PC-3 (cell line): ENCODE measurements around the gene TTC22.

GRCh38 chr1:54408278-54408600 is 139.8 kb upstream of the ACOT11 start:
- RAMPAGE, long total RNA = no peak

DNA sequence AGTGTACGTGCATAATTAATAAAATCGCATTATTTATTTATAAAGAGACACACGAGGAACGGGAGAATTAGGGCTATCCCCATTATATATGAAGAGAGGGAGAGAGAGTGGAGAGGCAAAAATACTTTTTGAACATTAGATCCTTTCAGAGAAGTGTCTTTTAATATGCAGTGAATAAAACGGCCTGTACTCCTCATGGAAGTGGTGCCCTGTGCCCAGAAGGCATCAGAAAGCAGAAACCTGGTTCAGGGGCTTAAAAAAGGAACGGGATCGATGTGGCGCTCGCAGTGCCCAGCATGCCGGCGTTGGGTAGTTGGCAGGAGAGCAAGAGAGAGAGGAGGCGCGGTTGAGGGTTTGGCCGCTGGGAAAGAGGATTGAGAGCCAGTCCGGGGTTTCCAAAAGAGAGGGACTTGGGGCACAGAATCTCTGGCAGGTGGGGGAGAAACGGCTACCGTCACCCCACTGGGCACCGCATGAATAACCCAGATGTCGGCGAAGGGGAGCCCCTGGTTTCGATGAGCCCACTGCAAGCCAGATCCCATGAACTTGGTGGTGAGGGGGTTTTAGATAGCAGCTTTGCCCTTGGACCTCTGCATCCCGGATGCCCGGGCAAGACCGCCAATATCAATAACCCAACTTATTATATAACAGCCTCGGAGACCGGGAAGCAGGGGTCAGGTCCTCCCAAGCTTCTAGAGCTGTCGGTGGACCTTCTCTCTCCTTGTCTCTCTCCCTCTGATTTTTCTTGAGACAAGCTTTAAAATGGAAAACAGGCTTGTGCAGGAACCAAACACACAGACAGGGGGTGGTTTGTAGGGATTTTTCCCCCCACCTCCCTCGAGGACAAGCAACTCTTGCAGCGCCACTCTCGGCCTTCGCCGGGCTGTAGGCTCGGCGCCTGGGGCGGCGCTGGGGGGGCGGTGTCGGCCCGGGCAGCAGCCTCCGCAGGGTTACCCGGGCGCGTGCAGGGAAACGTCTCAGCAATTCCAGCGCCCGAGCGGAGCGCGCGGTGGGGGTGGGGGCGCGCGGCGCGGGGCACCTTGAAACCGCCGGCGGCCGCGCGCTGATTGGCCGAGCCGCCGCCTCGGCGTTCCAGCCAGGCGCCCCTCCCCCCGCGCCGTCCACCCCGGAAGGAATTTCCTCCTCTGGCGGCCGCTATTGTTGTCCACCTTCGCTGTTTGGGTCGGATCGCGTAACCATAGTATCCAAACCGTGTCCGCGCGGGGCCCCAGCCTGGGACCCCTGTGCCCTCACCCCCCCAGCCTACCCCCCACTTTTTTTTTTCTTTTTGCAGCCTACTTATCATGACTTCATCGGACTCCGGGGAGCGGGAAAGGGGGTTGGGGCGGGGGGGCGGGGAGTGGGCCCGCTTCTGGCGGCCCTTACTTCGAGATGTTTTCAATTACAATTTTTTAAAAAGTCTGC is 60.2 kb upstream of the ACOT11 start:
- RAMPAGE, long total RNA = no peak

- RAMPAGE, long total RNA = no peak
Measured at GRCh38 chr1:54490267-54490805, 57.7 kb upstream of the ACOT11 start.

GRCh38 chr1:54499212-54499832 is 48.7 kb upstream of the ACOT11 start:
- RAMPAGE, long total RNA = no peak

GRCh38 chr1:54514136-54514579 is 33.9 kb upstream of the ACOT11 start:
- RAMPAGE, long total RNA = no peak

- RAMPAGE, long total RNA = no peak
Measured at GRCh38 chr1:54763900-54764387, 379 bp downstream of the PARS2 start.

- RAMPAGE, long total RNA = no peak
Measured at GRCh38 chr1:54798129-54798745, 2.9 kb downstream of the TTC22 start.

DNA sequence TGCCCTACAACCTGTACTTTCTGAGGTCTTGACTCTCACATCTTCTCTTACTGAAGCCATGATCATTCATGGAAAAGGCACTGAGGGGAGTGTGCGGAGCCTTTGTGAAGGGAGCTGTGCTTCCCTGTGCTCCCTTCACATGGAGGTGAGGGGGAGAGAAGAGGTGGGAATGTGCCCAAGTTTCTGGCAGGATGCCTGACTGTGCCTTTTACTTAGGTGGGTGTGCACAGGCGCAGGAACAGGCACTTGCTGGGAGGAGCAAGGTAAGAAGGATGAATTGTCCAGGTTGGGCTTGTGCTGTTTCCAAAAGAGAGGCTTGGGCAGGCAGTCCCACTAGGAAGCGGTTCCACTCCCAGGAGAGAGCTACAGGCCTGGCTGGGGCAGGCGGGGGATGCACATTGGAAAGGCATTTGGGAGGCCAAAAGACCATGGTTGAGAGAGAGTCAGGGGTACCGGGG is 1.0 kb downstream of the TTC22 start:
- RAMPAGE, long total RNA = no peak

DNA sequence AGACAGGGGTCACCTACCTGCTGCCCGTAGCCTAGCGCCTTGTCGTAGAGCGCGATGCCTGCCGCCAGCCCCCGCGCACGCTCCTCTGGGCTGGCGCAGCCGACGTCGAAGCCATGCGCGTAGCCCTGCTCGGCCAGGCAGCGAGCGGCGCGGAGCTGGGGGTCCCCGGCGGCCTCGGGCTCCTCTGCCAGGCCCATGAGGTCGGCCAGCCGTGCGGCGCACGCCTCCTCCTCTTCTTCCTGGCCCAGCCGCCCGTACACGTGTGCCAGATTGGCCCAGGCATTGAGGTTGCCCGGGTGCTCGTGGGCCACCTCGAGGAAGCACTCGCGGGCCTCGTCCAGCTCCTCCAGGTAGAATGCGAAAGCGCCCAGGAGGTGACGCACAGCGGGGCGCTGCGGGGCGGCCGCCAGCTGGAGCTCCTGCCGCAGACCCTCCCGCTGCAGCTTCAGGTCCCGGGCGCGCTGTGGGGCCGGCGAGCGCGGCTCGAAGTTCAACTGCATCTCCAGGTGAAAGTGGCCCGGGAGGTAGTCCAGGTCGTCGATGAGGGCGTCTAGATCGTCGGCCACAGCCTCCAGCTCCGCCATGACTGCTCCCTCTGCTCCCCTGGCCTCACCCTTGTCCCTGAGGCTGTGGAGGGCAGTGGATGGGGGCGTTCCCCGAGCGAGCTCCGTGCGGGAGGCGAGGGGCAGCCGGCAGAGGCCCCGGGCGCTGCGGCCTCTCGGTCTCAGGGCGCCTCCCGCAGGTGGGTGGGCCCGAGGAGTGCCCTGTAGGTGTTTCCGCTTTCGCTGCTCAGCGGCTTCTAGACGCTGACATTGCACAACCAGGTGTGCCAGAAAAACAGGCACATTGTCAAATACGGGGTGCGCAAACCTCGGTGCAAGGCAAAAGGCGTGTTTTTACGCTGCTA is at the start of gene TTC22:
TTC22 (minus strand) TSS at position 744 of the 907 bp plus-strand sequence.
- RAMPAGE, long total RNA = no peak

DNA sequence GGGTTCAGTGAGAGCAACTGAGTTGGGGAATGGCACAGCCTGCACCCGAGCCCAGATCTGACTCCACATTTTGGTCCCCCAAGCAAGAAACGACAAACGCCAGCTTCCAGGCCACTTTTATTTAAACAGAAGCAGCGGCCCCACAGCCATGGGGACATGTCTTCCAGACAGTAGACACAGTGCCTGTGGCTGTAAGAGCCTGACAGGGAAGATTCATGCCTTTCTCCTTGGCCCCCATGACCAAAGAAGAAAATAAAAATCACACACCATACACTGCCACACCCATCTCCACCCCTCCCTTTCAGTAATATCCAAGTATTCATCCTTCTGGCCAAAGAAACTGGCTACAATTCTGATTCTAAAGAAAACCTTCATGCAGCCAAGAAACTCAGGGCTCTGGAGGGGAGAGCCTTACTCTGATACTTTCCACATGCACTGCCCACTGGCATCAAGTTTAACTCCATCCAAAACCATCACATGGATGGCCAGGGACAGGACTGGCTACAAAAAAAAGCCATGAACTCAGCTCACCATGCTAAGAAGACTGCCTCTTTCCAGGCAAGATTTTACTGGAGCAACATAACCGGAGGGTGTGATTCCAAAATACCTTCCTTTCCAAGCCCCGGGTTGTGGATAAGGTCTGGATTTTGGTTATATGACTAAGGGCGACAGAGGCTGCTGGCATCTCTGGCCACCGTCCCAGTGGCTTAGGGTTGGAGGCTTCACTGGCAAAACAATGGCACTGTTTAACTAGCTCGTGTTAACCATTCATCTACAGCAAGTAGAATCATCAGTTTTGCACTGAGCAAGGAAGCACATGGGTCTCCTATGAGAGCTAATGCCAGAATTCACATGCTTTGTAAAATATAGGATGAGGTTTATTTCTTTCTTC is 37.2 kb downstream of the DHCR24 start:
- RAMPAGE, long total RNA = no peak

- RAMPAGE, long total RNA = no peak
Measured at GRCh38 chr1:55039995-55040515, 707 bp downstream of the PCSK9 start.

GRCh38 chr1:55275033-55275902 is 60.1 kb upstream of the USP24 start:
- RAMPAGE, long total RNA = no peak

DNA sequence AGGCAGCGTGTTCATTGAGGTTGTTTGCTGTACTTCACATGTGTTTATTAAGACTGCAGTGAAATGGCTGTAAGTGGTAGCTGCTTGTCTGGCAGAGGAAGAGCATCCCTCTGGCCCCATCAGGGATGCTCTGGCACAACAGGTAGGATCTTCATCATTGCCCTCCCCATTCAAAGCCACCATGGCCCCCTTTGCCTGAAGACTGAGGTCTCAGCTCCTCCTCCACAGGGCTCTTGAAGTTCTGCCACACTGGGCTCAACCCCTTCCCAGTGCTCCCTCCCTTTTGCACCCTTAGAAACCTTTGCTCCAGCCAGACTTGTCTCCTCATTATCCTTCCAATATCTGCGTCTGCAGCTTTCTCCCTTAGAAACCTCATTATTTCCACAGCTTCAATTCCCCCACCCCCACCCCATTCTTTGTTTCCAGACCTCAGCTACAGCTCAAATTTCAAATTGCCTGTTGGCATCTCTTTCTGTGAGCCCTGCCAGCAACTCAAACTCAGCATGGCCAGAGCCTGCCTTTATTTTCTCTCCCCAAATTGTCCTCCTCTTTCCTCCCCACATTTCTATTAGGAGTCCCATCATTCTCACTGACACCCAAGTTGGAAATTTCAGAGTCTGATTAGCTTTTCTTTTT is 369.6 kb upstream of the USP24 start:
- RAMPAGE, long total RNA = no peak

DNA sequence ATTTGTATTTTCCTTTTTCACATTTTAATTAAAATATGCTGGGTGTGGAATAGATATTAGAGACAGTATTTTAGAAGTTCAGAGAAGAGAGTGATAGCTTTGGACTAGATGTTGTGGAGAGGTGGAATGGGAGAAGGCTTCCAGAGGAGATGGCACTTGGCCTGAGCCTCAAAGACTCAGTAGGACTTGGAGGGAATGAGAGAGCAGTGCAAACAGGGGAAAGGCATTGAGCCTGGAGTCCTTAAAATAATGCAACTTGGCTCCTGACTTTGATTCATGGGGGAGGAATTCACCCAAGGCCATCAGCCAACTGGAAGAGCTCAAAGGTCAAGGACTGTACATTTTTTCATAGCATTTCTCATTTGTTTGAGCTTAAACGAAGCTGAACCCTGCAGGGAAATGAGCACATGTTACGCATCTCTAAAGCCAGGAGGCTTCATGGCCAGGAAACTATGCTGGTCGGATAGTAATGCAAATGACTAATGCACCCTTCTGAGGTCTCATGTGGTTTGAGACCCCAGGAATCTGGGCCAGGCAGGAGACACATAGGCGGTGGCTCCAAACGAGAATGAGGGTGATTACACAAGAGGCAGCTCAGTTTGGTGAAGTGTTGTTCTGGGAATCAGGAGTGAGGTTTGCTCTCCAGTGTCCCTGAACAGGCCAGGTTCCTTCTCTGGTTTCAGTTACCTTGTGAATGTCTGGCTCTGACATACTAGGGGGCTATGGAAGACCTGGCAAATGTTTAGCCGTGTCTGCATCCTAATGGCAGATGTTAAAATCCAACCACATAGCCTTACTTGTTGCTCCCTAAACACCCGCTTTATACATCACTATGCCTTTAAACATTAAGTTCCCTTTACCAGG is 503.7 kb upstream of the USP24 start:
- RAMPAGE, long total RNA = no peak

- RAMPAGE, long total RNA = no peak
Measured at GRCh38 chr1:56073487-56074386, 505.6 kb downstream of the PLPP3 start.

- RAMPAGE, long total RNA = no peak
Measured at GRCh38 chr1:56190122-56190742, 389.1 kb downstream of the PLPP3 start.

- RAMPAGE, long total RNA = no peak
Measured at GRCh38 chr1:56410877-56411505, 168.4 kb downstream of the PLPP3 start.

- RAMPAGE, long total RNA = no peak
Measured at GRCh38 chr1:56452848-56453929, 126.2 kb downstream of the PLPP3 start.

DNA sequence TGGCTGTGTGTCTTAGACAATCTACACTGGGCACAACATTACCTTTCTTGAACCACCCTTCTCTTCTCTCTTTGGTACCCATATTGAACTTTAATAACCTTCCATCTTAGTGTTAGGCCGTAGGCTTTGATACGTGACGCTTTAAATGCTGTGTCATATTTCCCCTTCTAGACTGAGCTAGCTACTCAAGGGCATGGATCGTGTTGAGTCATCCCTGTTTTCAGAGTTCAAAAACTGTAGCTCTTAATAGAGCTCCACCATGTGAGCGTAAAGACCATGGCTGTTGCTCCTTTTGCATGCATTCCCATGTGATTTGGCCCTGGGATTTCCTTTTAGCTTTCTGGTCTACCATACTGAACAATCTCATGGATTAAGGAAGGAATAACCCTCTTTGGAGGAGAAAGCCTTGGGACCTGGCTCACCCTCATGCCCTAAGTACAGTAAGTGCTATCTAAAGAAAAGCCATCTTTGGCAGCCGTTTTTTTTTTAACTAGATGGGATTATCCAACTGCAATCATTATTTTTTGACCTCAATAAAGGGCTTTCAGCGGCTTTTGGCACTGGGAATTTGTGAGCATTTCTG is 76.7 kb downstream of the PLPP3 start:
- RAMPAGE, long total RNA = no peak

DNA sequence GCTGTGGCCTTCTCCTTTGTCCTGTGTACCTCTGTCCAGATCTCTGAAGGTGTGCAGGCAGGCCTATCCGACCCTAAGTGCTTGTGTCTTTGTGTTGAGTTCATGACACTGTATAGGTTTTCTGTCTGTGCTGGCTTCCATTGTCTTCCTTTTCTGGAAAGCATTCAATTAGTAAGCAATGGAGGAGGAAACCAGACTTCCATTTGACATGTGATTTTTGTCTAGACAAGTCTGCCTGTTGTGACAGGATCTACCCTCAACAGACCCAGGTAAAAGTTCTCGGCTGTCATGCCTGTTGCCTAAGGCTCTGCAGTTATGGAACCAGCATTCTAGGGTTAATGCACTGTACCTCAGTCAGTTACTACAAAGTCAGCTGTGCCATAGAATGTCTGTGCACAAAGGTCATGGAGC is 72.5 kb downstream of the PLPP3 start:
- RAMPAGE, long total RNA = no peak